HT-29 (cell line): ENCODE measurements around a stretch of chr3.

DNA sequence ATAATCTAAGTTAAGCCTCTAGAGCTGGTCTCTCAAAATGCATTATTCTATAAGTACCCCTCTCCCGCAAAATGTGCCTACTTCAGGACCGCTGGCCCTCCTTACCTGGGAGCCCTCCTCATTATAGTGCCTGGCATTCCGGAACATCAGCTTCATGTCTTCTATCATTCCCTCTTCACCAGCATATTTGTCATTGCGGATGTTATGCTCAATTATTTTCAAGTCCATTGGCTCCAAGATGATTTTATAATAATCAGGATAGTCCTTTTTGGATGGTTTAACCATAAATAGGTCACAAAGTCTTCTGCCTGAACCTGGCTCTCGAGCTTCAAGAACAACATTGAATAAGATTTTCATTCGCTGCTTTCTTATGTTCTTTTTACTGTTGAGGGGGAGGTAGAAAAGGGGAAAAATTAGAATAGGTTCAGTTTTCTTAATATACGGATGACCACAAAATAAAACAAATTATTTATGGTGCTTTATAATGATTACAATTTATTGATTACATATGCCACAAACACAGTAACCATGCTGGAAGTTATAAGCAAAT lies 68.6 kb upstream of the GNL3 start:
- RAMPAGE, long total RNA, result no peak

DNA sequence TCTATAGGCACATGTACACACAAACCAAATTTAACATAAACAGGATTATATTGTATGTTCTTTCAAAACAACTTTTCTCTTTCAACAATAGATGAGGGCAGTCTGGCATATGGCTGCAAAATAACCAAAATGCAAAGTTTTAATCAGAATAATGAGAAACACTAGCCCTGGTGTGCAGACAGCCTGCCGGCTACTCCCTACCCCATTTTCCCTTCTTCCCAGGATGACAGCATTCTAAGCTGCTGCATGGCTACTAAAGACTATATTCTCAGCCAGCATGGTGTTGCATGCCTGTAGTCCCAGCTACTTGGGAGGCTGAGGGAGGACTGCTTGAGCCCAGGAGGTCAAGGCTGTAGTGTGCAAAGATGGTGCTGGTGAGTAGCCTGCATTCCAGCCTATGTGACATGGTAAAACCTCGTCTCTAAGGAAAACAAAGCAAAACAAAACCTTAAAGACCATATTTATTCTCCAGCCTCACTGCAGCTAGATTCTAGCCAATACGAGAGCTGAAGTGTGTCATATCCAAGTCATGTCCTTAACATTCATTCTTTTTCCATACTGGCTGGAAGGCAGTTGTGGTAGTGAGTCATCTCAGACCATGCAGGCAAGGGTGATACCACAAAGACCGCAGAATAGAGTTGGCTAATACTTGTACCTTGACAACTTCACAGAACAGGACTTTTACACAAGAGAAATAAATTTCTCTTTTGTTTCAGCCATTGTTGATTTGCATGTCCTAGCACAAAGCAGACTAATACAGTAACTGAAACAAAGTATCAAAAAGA lies 15.2 kb upstream of the GNL3 start:
- RAMPAGE, long total RNA, result no peak

- RAMPAGE, long total RNA, result no peak
Measured at GRCh38 chr3:52739294-52739724, 31.4 kb downstream of the NEK4 start.

- RAMPAGE, long total RNA, result no peak
Measured at GRCh38 chr3:52769760-52770455, 832 bp downstream of the NEK4 start.

DNA sequence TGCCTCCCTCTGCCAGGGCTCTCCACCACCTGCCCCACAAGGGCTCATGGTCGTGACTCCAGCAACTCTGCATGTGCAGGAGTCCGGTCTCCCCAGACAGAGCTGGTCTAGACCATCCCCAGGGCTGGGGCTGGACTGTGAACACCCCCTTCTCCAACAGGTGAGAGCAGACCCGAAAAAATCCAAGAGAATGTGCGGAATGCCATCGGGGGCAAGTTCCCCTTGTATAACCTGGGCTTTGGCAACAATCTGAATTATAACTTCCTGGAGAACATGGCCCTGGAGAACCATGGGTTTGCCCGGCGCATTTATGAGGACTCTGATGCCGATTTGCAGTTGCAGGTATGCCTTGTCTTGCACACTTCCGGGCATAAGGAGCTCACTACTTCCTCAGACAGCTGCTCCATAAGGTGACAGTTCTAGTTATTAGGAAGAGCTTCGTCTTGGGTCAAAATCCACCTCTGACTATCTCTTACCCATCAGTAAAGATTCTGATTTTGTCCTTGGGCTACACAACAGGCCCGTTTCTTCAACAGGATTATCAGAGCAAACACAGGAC lies 6.3 kb downstream of the ITIH3 start:
- RAMPAGE, long total RNA, result no peak

DNA sequence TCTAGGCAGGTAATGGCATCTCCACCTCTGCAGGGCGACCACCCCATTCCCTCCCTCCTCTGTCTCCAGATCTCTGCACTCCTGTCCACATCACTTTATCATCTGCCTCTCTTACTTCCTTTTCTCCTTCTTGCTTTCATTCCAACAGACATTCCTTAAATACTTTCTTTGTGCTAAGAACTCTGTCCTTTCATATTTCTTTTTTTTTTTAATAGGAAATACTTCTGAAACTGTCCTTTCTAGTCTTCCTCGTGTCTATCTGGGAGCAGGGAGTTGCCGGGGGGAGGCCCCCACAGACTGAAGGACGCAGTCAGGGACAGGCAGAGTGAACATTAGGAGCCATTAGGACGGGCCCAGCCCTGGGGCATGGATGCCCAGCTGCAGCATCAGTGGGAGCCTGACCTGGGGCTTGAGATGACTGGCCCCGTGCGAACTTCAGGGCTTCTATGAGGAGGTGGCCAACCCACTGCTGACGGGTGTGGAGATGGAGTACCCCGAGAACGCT lies 7.4 kb downstream of the ITIH3 start:
- RAMPAGE, long total RNA, result no peak

GRCh38 chr3:52816877-52817345 lies 13.6 kb downstream of the ITIH4 start:
- RAMPAGE, long total RNA, result no peak

- RAMPAGE, long total RNA, result no peak
Measured at GRCh38 chr3:53045115-53045752, 639 bp downstream of the SFMBT1 start.

GRCh38 chr3:53089428-53090141 lies 40.6 kb downstream of the RFT1 start:
- RAMPAGE, long total RNA, result no peak

DNA sequence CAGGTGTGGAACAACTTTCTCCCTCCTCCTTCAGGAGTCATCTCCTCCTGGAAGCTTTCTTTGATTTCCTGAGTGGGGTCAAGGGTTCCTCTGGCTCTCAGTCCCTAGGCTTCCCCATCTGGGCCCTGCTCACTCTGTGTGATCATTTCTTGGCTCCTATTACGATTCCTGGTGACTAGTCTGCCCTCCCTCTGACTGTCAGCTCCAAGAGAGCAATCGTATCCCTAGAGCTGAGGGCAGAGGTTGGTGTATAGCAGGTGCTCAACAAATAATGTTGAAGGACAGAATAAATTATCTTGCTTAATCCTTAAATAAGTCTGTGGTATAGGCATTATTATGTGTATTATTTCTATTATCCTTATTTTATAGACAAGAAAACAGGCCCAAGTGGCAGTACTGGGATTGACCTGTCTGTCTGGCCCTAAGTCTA lies 15.2 kb upstream of the PRKCD start:
- RAMPAGE, long total RNA, result no peak

GRCh38 chr3:53162692-53163141 lies 1.7 kb downstream of the PRKCD start:
- RAMPAGE, long total RNA, result no peak

DNA sequence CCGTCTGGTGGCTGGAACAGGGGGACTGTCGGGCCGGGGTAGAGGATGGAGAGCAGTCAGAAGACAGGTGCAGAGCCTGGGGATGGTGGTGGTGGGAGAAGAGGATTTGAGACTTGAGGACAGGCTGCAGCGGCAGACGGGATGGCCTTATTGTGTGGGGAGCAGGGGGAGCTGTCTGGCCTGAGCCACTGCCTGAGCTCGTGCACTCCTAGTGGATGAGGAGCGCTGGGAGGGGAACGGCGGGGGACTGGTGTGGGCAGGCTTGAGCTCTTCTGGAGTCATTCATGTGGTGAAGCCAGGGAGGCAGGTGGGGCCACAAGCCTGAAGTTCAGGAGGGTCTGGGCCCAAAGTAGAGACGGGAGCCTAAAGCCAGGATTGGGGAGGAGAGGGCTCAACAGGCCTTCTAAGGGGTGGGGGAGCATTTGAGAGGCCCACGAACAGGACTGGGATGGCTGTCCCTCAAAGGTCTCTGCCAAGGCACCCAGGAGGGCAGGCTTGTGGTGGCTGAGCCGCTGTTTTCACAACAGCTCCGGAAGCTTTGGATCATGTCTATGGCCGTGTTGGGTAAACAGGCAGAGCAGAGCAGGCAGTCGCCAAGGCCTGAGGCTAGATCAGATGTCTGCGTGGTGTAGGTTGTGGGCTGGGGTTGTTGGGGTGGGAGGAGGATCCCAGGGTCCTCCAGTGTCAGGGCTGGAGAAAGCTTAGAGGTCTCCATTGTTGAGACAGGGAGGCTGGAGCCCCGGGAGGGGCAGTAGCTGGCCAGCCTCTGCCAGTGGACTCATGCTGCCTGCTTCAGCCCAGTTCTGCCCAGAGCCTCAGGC lies 8.2 kb downstream of the PRKCD start:
- RAMPAGE, long total RNA, result no peak

DNA sequence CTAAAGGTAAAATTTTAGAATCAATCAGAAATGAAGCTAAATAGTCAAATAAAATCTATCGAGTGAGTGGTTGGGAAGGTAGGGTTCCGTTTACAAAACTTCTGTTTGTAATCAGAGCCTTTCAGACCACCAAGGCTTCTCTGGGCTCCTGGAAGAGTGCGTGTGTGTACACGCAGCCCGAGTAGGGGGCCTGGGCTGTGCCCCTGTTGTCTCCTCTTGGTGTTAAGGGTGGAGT lies 24.2 kb downstream of the PRKCD start:
- RAMPAGE, long total RNA, result no peak

GRCh38 chr3:53192609-53192959 lies 31.6 kb downstream of the PRKCD start:
- RAMPAGE, long total RNA, result no peak

DNA sequence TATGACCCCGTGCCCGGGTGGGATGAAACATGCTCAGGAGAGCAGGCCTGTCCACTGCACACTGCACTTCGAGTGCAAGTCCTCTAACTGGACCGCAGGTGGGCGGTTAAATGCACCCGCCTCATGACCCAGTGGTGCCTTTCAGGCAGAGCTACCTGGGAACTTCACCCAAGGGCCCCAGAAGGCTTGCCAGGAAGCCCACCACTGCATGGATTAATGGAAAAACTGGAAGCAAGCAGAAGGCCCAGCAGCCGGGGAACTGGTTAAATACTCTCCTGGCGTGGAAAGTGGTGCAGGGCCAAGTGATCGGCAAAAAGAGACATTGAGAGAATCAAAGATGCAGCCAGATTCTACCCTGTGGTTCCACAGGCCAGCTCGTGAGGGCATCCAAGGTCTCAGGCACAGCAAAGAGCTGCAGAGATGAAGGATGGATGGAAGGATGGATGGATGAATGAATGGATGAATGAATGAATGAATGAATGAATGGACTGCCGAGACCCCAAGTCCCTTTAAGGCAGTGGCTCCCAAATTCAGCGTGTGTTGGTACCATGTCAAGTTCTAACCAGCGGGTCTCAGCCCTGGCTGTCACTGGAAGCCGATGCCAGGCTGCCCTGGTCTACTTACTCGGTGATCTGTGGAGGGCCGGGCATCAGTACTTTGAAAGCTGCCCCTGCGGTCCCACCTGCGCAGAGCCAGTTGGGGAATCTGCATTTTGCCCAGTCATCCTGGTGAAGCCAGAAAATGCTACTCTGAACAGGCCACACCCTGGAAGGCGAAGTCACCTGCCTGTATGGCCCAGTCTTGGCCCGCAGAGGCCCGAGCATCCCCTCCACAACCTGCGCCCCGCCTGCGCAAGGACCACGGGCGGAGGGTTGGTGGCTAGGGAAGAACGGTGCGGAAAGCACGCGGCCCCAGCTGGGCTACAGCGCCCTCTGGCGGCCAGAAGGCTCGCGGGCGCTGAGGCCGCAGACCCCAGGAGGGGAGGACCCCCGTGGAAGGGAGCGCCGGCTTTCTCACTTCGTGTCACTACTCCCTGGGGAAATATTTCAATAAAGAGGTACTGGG lies 34.5 kb downstream of the PRKCD start:
- RAMPAGE, long total RNA, result no peak

GRCh38 chr3:53230241-53230753 lies 25.5 kb downstream of the TKT start:
- RAMPAGE, long total RNA, result no peak

- RAMPAGE, long total RNA, result no peak
Measured at GRCh38 chr3:53252350-53253114, 3.3 kb downstream of the TKT start.

DNA sequence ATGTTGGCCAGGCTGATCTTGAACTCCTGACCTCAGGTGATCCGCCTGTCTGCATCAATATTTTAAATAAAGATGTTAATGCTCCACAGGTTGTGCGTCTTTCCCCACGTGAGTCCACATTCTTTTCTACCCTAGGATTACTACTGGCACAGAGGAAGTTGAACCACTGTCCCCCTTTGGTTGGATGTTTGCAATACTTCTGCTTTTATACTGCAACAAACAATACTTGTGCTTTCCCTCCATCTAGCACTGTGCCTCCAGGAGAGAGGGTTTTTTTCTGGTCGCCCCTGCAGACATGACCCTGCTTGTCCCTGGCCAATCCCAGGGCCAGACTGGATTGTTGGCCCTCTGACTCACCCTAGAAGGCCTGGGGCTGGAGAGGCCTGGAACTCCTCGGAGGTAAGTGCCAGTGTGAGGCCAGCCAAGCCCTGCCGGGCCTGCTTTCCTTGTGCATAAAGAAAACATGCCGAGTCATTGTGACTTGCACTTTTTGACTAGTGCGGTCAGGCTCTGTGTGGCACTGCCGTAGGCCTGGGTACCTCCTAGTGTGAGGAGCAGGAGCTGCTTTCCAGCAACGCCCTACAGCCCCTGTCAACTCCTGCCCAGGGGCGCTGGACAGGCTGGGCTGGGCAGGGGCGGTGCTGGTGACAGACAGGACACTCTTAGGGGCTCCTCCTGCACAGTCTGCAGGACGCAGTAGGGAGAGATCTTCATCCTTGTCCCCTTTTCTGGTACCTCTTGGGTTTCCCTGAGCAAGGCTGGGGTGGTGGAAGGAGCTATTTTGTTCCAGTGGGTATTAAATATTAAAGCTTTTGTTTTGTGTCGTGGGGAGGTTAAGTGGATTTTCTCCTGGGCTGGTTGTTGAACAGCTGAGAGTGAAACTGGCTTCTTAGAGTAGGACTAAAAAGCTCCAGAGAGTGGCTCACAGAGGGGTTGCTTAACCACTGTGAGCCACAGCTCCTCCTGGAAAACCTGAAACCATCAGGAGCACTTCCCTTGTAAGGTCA lies 14.3 kb upstream of the TKT start:
- RAMPAGE, long total RNA, result no peak

GRCh38 chr3:53275097-53275701 lies 19.4 kb upstream of the TKT start:
- RAMPAGE, long total RNA, result no peak

DNA sequence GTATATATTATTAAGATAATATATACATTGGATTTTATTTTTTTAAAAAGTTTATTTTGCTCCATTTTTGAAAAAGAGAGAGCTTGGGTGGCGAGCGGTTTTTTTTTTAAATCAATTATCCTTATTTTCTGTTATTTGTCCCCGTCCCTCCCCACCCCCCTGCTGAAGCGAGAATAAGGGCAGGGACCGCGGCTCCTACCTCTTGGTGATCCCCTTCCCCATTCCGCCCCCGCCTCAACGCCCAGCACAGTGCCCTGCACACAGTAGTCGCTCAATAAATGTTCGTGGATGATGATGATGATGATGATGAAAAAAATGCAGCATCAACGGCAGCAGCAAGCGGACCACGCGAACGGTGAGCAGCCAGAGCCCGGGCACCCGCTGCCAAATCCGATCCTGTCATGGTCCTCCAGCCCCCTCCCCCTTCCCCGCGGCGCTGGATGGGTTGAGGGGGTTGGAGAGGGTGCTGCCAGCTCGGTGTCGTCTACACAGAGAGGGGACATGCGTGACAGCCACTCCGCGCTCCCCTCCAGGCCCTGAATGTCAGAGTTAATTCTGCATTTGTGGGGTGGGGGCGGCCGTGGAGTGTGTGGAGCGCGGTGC lies 569 bp downstream of the CACNA1D start:
- RAMPAGE, long total RNA, result no peak